AG09309 (cell line): ENCODE measurements around a stretch of chr21.

GRCh38 chr21:36495592-36496041, 15.7 kb upstream of the CLDN14 start:
- RRBS = no CpG with 5 or more reads among the region's 3 CpGs

DNA sequence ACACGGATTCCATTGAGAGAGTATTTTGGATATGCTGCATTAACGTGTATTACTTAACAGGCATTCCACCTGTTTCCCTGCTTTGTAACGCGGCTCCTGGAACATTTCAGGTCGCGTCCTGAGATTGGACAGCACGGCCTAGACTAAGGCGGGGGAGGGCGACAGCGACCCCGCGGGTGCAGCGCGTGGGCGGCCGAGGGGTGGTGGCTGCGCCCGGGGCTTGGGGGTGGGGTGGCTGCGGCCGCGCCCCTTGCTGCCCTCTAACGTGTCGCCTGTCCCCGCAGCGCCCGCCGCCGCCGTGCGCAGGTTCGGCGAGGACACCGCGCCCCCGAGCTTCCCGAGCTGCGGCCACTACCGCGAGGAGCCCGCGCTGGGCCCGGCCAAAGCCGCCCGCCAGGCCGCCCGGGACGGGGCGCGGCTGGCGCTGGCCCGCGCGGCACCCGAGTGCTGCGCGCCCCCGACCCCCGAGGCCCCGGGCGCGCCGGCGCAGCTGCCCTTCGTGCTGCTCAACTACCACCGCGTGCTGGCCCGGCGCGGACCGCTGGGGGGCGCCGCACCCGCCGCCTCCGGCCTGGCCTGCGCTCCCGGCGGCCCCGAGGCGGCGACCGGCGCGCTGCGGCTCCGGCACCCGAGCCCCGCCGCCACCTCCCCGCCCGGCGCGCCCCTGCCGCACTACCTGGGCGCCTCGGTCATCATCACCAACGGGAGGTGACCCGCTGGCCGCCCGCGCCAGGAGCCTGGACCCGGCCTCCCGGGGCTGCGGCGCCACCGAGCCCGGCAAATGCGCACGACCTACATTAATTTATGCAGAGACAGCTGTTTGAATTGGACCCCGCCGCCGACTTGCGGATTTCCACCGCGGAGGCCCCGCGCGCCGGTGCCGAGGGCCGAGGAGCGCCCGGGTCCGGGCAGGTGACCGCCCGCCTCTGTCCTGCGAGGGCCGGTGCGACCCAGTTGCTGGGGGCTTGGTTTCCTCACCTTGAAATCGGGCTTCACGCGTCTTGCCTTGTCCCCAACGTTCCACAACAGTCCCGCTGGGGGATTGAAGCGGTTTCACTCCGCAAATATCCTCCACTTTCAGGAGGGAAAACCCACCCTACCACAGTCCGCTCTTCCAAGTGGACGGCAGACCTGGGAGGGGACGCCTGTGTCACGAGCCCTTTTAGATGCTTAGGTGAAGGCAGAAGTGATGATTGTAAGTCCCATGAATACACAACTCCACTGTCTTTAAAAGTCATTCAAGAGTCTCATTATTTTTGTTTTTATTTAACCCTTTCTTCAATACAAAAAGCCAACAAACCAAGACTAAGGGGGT, 48.9 kb downstream of the SIM2 start:
- RRBS = 12% methylated on average over 49 of the region's 140 CpGs

DNA sequence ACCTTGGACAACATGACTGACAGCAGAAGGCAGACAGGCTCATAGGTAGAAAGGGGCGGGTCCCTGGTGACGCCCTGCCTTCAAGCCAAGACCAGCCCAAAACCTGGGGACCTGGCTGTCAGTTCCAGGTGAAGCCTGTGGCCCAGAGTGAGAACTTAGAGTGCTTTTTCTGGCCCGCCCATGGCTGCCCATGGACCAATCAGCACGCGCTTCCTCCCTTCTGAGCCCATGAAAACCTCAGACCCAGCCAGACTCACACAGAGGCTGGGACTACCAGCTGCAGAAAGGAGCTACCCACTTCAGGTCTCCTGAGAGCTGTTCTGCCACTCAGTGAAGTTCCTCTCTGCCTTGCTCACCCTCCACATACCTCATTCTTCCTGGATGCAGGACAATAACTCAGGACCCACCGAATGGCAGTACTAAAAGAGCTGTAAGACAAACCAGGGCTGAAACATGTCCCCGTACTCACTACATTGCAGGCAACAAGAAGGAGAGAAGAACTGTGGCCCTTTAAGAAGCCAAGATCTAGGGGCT, 7.0 kb downstream of the HLCS start:
- RRBS = no CpG with 5 or more reads among the region's 7 CpGs

GRCh38 chr21:37106483-37107539, 33.8 kb downstream of the TTC3 start:
- RRBS = no CpG with 5 or more reads among the region's 7 CpGs

DNA sequence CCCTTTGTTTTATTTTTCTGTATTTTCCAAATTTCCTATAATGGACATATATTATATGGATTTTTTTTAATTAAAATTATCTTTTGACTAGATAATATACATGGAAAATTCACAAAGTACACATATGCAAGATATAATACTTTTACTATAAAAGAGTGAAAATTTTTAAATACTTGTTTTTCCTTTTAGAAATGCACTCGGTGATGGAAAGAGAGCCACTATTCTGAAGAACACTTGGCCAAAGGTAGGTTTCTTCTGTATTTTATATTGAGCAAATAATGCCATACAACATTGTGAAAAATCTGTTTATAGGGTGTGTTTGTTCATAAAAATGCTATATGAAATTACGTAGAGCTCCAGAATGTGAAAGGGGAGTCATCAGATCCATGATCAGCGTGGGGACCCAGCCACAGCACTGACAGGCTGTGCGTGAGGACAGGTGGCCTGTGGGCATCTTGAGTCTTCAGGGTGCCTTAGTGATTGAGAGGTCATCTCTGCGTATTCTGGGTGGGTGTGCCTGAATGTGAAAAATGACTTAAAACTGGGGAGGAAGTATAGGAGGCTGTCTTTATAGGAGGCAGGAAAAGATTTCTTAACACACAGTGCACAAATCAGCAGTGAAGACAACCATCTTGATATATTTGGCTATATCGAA, 35.3 kb downstream of the TTC3 start:
- RRBS = no CpG with 5 or more reads among the region's 6 CpGs

- RRBS = no CpG with 5 or more reads among the region's 7 CpGs
These were observed 92.5 kb downstream of the TTC3 start for GRCh38 chr21:37165318-37166142.

DNA sequence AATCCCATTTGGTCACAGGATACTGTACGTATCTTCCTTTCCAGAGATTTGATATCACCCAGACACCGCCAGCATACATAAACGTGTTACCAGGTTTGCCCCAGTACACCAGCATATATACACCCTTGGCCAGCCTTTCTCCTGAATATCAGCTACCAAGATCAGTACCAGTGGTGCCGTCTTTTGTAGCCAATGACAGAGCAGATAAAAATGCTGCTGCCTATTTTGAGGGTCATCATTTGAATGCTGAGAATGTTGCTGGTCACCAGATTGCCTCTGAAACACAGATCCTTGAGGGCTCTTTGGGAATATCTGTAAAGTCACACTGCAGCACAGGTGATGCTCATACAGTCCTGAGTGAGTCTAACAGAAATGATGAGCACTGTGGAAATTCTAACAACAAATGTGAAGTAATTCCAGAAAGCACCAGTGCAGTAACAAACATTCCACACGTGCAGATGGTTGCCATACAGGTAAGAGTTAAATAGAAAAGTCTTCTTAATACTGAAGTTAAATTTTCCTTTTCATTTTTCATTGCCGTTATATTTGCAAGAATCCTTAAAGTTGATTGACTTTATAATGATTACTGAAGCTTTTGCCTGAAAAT, 93.2 kb downstream of the TTC3 start:
- RRBS = no CpG with 5 or more reads among the region's 6 CpGs

DNA sequence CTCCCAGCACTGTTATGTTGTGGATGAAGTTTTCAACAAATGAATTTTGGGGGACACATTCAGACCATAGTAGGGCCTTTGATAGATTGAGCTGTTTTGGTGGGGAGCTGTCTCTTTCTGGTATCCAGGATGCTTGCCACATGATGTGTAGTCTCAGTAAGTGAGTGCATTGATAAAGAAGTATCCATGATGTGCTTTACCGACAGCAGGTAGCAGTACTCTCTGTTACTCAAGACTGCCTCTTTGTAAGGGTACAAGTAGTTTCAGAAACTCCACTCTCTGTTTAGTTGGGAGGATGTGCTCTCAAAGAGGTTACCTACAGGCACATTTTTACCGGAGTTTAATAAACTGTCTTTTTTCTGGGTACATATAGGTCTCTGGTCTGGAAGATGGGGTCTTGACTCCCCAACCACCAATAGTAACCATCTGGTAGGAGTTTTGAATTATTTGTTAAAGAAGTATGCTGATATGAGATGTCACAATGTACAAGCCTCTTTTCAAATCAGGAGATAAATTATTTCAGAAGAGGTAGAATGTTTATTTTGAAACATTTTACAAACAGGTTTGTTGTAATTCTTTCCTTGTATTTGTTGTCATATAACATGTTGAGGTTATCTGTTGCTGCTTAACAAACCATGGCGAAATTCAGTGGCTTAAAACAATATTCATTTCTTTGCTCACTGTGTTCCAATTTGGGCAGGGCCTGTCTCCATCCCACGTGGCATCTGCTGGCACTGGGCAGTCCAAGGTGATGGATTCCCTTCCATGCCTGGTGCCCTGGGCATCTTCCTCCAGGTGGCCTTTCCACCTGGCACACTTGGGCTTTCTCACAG, 26.7 kb downstream of the DYRK1A start:
- RRBS = no CpG with 5 or more reads among the region's 4 CpGs

- RRBS = no CpG with 5 or more reads among the region's 3 CpGs
These were observed 59.0 kb downstream of the DYRK1A start for GRCh38 chr21:37425191-37426355.

GRCh38 chr21:37433681-37434331, 67.2 kb downstream of the DYRK1A start:
- RRBS = no CpG with 5 or more reads among the region's 7 CpGs

DNA sequence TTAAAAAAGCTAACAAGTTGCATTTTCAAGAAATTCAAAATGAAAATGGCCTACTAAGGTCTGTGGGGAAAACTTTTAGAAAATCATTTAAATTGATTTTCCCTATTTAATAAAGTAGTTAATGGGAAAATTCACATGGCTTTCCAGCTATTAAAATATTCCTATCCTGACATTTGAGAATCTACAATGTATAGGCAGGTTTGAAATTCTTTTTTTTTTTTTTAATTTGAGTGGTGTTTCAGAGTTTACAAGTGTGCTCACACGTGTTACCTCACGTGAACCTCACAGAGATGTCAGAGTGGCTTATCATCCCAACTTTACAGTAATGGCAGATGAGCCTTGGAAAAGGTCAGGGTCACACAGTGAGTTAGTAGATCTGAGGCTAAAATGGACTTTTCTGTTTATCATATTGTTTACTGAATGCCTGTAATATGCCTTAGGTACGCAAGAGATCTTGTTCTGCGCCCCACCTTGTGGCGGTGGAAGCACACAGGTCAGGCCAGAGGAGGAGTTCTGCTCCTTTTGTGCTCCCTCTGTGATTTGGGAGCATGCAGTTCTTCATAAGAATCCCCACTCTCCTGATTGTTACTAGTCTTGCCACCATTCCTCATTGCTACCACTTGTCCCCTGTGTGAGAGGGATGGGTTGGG, 79.9 kb downstream of the DYRK1A start:
- RRBS = no CpG with 5 or more reads among the region's 5 CpGs

- RRBS = no CpG with 5 or more reads among the region's 4 CpGs
These were observed 80.9 kb downstream of the DYRK1A start for GRCh38 chr21:37447413-37447852.

GRCh38 chr21:37499754-37500182, 133.2 kb downstream of the DYRK1A start:
- RRBS = no CpG with 5 or more reads among the region's 2 CpGs

- RRBS = no CpG with 5 or more reads among the region's 14 CpGs
These were observed 197.8 kb downstream of the DYRK1A start for GRCh38 chr21:37564324-37564911.

DNA sequence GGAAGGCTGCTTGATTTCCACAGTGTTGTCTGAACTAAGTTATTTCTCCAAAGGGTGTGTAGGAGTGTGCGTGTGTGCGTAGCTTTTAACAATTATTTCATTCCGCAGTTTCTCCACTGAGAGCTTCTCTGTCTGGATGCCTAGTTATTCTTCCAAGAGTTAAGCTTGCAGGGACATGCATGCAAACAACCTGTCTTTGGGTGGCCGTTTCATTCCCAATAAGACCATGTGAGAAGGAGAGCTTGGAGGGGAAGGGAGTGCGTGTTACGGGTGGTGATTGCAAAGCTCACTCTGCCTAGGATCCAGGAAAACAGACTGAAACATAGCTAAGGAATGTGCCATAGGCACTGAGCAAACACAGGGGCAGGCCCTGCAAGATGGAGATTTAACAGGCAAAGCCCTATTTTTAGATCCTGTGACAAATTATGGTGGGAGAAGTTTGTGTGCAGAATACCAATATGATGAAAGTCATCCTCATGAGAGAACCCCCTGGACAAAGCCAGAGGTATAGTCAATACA, 269.8 kb downstream of the DYRK1A start:
- RRBS = no CpG with 5 or more reads among the region's 6 CpGs

DNA sequence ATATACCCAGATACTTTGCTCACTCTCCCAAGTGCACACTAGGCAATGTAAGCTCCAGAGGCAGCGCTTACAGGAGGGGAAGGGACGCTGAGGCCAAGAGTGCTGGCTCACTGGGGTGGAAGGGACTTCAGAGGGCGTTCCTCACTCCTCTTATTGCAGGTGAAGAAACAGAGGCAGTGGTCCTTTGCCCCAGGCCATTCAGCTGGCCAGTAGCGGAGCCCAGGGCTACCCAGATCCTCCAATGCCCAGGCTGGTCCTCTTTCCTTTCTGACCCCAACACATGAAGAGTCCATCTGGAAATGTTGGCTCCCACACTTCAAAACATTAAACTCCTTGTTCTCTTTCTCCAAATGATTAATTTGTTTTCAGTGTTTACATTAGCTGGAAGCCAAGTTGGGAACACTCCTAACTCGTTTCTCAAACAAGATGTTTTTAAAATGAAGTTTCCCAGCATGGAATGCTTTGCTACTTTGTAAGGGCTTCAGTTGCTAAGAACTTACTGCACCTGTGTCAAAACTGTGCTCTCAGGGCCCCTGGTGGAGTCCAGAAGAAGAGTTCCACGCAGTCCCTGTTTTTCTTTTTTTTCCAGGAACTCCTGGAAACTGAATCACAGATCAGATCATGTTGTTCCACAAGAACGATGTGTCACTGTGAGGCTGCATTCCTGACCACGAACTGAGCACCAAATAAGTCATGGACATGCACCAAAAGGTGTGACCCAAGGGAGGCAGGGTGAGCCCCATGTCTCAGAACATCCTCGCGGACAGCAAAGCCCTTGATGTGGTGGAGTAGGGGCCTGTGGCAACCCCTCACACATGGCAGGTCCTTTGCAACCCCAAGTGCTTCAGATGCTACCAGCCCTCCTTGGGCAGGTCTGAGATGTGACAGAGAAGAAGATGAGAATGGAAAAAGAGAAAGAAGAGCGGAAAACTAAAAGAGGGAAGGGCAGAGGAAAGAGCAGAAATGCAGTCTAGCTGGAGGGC, 257.4 kb downstream of the KCNJ6 start:
- RRBS = no CpG with 5 or more reads among the region's 11 CpGs

DNA sequence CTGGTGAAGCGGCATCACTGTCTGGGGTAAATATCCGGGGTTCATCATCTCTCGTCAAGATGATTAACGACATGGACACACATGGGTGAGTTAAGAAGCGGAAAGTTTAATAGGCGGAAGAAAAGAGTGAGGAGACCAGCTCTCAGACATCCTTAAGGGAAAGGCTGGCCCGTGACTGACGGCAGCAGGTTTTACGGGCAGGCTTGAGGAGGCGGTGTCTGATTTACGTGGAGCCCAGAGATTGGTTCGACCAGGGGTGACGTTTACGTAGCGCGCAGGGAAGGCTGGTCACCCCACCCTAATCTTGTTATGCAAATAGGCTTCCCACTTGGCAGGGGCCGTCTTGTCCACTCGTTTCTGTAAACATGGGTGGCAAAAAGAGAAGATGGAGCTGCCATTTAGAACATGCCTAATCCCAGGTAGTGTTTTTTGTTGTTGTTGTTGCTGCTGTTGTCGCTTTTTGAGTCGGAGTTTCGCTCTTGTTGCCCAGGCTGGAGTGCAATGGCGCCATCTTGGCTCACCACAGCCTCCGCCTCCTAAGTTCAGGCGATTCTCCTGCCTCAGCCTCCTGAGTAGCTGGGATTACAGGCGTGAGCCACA, 135.5 kb upstream of the KCNJ15 start:
- RRBS = no CpG with 5 or more reads among the region's 25 CpGs

DNA sequence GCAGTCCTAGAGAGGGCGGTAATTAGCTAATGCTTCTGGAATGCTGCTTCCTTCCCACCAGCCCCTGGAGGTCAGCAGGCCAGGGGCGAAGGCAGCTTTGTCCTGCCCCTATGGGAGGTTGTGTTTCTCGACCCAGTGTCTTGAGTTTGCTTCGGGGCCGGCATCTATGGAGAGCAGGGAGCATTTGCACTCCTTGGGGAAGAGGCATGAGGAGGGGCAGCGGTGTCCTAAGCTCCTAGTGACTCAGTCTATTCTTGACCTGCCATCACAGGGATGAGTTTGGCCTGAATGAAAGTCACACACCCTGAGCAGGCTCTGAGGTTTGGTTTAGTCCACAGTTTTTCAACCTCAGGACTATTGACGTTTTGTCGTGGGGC, 85.0 kb upstream of the KCNJ15 start:
- RRBS = no CpG with 5 or more reads among the region's 8 CpGs

DNA sequence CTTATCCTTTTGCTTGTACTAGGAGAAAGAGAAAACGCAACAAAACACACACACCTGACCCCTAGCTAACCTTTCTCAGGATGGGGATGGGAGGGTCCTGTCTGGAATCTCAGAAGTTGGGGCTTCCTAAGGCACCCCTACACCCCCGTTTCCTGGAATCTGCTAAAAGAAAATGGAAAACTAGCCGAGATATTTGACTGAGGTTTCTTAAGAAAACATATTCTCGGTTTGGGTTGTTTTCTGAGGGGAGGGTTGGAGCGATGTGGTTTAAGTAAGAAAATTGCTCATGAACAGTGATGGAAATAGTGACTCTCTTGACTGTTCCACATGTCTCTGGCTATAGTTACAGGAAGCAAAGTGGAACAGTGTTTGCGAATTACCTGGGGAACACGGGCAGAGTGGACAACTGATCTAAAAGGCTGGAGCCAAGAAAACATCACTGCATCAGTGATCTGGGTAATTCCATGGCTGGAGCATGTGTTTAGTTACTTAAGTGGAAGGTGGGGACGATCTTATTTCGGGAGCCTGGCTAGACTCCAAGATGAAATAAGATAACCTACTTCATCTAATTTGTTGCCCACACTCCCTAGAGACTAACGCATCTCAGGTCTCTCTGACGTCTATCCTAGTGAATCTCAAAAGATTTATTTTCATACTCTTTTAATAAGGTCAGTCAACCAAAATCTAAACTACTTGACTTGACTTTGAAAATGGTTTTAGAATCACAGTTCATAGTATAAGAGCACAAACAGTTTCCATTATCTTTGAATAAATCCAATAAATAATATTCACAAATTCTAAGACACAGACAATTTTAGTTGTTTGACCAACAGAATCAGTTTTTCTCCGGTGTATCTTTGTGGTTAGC, 92.5 kb downstream of the KCNJ15 start:
- RRBS = no CpG with 5 or more reads among the region's 12 CpGs

DNA sequence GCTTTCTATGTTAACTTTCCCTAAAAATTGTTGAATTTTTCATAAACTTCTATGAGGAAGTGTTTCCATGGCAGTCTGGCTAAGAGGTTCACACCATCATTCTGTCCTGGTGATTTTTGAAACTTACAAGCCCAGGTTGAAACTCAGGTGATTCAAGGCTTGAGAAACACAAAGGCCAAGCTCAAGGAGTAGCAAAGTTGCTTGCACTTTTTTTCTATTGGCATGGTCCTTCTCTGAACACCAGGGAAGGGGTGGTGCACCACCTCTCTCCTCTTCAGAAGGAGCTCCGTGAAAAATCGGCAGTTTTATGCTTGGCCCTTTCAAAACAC, 43.1 kb downstream of the ERG start:
- RRBS = no CpG with 5 or more reads among the region's 2 CpGs